Glomerular endothelial cell (primary cell): ENCODE measurements around a stretch of chr6.

DNA sequence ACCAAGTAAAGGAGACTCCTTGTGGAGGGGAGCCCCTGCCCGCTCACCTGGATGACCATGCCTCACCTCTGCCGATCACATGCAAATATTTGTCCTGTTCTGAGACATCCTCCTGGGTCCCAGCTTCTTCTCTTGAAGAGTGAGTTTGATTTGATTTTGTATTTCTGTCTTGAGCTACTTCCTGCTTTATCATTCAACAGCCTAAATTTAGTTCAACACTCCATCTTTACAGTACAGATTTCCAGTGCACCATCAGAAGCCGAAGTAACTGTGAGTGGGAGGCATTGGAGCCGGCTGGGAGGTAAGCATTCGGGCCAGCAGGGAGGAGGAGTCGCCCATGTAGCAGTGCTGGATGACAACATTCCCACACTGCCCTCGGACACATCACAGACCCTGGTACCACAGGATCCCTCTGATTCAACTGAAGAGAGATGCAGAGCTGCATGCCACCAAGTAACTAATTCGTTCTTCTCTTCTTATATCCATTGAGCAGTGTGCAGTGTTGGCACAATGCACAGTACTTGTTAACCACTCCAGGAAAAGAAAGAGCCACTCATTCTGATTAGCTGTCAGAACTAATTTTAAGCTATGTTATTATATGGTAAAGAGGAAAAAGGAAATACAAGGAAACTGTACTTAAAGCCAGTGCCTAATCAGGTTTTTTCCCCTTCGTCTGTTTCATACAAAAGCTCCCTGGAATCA lies 32.2 kb upstream of the ADTRP start:
- RAMPAGE, long total RNA: no peak

DNA sequence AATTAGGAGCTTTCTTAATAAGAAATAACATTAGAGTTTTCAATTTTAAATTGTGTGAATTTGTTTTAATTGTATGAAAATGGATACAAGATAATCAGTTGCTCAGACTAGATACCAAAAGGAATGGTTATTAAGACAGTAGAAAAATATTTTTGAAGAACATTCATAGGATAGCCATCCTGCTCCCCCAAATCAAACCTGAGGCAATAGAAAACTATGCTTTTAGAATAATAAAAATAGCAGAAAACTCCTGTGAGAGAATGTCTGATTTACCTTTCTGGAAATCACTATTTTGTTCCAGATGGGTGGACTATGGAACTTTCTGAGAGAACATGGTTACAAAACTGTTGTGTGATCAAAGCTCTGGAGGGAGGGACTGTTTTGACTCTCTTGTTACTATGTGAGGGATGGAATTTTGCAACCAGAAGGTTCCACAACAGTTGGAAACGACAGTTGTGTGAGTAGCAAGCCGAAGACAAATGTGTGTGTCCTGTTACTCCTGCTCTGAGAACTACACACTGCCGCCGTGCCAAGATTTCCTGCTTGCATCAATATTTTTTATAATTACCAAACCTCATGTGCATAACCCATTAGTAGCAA lies 11.1 kb upstream of the HIVEP1 start:
- RAMPAGE, long total RNA: no peak

- RAMPAGE, long total RNA: no peak
These were observed 134.4 kb downstream of the HIVEP1 start for GRCh38 chr6:12146575-12146923.

DNA sequence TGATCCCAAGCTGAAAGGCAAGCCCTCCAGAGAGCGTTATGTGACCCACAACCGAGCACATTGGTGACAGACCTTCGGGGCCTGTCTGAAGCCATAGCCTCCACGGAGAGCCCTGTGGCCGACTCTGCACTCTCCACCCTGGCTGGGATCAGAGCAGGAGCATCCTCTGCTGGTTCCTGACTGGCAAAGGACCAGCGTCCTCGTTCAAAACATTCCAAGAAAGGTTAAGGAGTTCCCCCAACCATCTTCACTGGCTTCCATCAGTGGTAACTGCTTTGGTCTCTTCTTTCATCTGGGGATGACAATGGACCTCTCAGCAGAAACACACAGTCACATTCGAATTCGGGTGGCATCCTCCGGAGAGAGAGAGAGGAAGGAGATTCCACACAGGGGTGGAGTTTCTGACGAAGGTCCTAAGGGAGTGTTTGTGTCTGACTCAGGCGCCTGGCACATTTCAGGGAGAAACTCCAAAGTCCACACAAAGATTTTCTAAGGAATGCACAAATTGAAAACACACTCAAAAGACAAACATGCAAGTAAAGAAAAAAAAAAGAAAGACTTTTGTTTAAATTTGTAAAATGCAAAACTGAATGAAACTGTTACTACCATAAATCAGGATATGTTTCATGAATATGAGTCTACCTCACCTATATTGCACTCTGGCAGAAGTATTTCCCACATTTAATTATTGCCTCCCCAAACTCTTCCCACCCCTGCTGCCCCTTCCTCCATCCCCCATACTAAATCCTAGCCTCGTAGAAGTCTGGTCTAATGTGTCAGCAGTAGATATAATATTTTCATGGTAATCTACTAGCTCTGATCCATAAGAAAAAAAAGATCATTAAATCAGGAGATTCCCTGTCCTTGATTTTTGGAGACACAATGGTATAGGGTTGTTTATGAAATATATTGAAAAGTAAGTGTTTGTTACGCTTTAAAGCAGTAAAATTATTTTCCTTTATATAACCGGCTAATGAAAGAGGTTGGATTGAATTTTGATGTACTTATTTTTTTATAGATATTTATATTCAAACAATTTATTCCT lies 6.2 kb downstream of the EDN1 start:
- RAMPAGE, long total RNA: no peak

DNA sequence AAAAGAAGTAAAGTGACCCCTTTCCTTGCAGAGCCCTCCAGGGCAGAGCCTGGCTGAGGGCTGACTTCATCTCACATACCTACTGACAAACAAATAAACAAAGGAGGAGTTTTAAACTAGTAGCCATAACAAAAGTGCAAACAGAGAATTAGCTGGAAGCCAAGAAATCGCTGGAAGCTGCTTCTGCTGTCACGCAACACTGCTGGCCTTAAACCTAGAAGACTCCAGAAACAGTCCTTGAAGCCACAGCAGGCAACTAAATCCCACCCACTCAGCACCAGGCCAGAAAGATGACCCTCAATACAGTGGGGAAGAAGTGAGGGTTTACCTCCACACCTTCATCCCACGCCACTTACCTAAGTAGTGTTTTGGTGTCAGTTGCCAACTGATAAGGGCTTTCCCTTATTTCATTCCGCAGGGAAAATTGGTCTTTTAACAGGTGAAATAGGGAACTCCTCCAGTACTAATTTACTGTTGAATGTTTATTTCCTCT lies 46.1 kb downstream of the EDN1 start:
- RAMPAGE, long total RNA: no peak

DNA sequence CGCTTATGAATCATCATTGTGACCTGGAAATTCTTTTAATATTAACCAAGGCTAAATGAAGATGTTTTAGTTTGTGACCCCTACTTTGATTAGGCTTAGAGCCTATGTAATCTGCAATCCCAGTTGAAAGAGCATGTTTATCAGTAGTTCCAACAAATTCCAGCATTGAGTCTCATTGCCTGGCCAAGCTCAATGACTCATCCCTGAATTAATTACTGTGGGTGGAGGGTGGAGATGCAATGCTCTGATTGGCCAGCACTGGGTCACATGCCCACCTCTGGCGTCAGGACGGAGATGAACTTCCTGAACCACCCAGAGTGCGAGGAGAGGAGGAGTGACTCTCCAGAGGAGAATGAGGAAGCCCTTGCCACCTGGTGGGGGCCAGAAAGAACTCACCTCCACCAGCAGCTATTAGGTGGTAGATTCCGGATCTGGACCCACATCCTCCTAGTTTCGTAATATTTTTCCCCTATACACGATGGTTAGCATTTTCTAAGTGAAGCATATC lies 284.0 kb downstream of the TBC1D7 start:
- RAMPAGE, long total RNA: no peak

- RAMPAGE, long total RNA: no peak
These were observed 38.4 kb downstream of the TBC1D7 start for GRCh38 chr6:13289593-13290734.

DNA sequence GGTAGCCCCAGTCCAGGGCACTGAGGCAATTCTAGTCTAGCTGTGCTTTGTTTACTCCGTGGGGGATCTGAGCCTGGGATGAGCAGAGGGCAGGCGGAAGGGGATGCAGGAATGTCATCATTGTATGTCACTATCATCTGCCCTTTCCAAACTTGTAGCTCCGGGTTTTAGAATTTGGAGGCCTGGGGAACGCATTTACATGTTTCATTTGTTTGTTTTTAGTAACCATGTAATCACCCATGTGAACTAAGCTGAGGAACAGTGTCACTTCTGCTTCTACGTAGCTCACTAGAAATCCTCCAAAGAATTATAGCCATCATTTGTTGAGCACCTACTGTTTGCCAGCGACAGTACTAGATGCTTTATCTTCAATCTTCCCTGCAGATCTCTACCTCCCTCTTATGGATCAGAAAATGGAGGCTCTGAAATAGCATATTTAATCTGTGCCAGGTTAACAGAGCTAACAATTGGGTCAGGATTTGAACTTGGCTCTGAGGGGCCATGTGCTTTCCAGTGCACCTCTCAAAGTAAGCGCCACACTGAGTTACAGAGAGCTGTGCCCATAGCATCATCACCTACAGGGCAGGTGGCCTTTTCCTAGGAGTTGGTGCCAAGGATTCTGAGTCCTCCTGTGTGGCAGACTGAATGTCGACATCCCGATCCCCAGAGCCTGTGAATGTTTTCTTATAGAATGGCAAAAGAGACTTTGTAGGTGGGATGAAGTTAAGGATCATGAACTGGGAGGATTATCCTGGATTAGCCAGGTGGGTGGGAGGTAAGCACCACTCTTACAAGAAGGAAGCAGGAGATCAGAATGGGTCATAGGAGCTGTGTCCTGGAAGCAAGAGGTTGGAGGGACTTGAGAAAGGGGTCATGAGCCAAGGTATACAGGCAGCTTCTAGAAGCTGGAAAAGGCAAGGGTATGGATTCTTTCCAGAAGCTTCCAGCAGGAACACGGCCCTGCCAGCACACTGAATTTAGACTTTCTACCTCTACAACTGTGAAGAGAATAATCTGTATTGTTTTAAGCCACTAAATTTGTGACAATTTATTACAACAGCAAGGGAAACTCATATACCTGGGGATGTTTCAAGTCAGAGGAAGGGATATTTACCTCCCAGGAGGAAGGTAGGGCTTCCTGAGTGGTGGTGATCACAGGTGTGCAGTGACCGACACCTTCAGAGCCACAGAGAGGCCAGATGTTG lies 67.9 kb upstream of the TBC1D7 start:
- RAMPAGE, long total RNA: no peak

- RAMPAGE, long total RNA: no peak
These were observed 77.7 kb upstream of the TBC1D7 start for GRCh38 chr6:13405949-13406585.

GRCh38 chr6:13407579-13407951 lies 79.2 kb upstream of the TBC1D7 start:
- RAMPAGE, long total RNA: no peak

GRCh38 chr6:13432733-13433178 lies 54.6 kb downstream of the GFOD1 start:
- RAMPAGE, long total RNA: no peak

DNA sequence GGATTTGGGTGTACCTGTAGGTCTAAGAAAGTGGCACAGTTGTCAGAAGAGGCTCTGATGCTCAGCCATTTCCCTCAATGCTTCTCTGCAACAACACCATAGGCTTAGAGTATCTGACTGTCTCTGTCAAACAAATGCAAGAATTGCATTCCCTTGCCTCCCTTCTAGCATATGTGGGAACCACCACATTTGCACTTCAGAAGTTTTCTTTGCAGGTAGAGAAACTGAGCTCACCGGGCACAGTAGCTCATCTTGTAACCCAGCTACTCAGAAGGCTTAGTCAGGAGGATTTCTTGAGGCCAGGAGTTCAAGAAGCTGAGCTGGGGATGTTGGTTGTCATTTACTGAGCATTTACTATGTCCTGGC lies 48.1 kb downstream of the GFOD1 start:
- RAMPAGE, long total RNA: no peak

DNA sequence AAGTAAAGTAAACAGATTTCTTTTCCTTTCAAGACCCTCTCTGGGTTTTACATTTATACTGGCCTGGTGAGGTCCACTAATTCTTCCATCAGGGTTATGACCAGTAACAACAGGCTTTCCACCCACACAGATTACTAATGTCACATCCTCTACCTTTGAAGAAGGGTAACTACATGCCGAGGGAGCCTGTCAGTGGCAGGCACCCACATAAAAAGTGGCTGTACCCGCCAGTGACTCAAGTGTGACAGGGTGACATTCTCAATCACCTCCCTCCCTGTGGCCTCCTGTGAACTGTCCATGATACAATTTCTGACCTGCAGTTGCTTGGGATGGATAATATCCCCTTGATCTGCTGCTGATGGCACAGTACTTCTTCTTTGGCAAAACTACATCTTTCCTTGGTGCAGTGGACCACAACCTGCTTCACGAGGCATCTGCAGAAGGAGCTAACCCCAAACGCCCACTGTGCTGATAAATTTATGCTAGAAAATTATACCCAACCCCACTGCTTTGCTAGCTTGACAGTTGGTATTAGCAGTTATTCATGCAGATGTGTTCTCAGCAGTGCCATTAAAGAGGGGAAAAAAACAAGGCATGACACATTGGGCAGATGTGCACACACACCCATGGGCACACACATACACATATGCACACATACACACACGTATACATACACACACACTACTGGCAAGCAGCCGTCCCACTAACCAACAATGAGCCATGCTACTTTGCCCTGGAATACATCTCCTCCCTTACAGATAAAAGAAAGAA lies 20.9 kb downstream of the GFOD1 start:
- RAMPAGE, long total RNA: no peak

DNA sequence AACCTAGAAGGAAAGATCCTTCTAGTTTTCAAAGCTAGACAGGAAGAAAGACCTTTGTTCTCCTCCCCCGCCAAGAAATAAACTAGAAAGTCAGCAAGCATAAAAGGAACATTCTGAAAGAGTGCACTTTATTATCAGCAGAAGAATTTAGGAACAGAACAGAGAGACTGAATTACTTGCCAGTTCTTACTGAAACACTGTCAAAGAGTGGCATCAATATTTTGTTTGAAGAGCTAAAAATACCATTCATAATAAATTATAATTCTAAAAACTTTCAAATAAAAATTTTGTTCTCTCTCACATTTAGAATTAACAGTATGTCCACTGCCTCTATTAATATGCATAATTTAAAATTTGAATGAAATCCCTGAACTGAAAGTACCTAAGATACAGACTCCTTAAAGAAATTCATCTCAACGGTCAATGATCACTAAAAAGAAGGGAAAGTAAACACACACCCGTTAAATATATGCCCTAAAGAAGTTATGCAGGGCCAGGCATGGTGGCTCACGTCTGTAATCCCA lies 21.2 kb downstream of the RANBP9 start:
- RAMPAGE, long total RNA: no peak

DNA sequence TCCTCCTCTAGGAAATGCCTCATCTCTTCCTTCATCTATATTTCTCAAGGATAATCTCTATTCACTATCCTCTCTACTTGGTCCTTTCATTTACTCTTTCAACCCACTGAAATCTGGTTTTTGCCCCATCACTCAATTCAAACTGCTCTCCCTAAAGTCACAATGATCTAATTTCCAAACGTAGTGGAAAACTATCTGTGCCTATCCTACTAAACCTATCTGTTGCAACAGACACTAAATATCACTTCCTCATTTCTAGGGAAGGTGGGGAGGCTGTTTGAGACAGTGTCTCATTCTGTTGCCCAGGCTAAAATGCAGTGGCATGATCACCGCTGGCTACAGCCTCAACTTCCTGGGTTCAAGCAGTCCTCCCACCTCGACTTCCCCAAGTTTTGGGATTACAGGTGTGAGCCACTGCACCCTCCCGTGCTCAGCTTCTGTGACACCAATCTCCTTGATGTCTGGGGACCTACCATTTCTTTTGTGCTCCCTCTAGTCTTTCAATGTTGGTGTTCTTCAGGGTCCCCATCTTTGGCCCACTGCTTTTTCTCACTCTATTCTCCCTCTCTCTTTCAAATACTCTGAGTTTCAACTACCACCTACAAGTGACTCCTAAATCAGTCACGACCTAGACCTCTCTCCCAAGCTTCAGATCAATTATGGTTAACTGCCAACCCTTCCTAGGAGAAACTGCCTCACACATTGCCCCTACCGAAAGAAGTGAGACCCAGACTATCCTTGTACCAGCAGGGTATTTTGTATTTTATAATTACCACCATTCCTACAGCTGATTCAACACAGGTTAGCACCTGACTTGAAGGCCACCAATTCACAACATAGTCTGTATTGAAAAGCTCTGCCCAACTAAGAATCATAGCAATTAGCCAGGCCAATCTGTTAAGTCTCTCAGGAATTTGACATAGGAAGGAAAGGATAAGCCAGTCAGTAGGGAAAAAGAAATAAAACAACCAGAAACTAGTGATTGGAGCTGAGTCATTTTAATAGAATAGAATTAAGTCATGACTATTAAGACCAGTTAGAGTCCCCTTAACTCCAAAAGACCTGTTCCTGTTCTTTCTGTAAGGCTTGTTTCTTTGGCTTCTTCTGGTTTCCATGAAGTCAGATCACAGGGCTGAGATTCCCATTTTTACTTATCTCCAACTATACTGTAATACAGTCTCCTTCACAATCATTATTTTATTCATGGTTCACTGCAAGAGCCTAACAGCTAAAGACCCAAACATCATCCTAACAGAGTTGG lies 8.5 kb downstream of the RANBP9 start:
- RAMPAGE, long total RNA: no peak

GRCh38 chr6:13806769-13807190 lies 7.6 kb downstream of the MCUR1 start:
- RAMPAGE, long total RNA: no peak

- RAMPAGE, long total RNA: no peak
These were observed 7.7 kb upstream of the CD83 start for GRCh38 chr6:14109618-14110443.

DNA sequence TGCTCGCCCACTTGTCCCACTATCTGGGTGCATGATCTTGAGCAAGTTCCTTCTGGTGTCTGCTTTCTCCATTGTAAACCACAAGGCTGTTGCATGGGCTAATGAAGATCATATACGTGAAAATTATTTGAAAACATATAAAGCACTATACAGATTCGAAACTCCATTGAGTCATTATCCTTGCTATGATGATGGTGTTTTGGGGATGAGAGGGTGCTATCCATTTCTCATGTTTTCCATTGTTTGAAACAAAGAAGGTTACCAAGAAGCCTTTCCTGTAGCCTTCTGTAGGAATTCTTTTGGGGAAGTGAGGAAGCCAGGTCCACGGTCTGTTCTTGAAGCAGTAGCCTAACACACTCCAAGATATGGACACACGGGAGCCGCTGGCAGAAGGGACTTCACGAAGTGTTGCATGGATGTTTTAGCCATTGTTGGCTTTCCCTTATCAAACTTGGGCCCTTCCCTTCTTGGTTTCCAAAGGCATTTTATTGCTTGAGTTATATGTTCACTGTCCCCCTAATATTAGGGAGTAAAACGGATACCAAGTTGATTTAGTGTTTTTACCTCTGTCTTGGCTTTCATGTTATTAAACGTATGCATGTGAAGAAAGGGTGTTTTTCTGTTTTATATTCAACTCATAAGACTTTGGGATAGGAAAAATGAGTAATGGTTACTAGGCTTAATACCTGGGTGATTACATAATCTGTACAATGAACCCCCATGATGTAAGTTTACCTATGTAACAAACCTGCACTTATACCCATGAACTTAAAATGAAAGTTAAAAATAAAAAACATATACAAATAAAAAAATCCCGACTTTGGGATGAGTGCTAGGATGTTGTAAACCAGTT lies 18.7 kb downstream of the CD83 start:
- RAMPAGE, long total RNA: no peak

- RAMPAGE, long total RNA: no peak
These were observed 21.3 kb downstream of the CD83 start for GRCh38 chr6:14138904-14139309.

DNA sequence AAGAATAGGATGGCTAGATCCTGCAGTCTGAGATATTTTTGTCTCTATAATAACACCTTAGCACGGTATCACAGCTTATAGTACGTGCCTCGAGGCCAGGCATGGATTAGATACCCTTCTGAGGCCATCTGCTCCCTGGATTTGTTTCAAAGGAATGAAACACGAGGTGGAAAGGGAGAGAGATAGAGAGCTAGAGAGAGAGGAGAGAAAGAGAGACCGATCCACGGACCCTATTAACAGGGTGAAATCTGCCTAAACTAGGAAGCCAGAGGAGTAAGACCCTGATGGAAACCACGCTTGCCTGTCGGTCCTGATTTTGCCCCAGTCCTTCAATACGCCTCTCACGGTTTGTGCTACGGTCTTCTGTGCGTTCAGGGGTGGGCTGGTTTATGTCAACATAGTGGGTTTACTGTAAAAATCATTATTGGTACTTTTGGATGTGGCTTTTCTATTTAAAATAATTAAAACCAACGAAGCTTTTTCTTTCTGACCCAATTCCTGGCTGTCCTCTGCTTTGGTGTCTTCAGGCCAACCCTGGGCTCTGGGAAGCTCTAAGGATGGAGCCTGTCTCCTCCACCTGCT lies 92.6 kb downstream of the CD83 start:
- RAMPAGE, long total RNA: no peak